ENCODE measurements around a stretch of chr4.

GRCh38 chr4:151167949-151168350 lies 68.5 kb downstream of the RPS3A start:
- PRO-cap: no peak

- PRO-cap: no peak
Observed at GRCh38 chr4:151174778-151175746, 75.6 kb downstream of the RPS3A start.

DNA sequence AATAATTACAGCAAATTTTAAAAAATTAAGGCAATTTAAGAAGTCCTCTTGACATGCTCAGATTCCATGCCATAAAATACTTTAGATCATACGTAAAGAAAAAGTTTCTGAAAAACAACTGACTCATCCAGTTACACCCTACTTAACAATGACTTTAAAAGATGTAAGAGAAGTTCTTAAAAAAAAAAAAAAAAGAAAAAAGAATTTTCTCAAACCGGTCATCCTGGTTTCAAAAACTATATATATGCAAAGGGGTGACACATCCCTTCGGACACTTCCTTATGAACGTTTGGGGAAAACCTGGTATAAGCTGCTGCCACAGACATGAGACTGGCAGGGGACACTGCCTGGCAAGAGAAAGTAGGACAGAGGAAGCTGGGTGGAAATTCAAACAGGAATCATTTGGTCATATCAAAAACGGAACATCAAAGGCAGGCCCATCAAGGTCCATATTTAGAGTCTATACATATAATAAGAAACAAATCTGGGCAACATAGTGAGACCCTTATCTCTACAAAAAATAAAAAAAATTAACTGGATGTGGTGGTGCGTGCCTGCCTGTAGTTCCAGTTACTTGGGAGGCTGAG lies 81.1 kb upstream of the PRSS48 start:
- PRO-cap: bidirectional peak, plus-strand start at position 271 of the sequence, minus-strand start at position 68 of the sequence

DNA sequence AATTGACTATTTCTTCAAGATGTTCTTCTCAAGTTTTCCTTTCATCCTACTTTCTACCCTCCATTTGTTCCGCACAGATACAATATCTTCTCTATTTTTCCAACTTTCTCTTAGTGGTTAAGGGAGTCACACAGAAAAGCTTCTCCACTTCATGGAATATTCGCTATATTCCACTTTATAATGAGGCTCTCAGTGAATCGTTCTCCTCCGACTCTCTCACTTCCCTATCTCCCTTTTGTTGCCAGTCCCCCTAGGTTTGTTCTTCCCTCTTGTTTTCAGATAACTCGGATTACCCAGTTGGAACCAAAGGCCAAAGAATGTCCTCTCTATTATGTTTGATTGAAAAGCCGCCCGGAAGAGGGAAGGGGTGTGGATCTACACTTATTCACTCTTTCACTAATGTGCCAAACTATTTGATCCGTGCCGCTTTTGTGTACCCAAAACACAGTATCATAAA lies 1.2 kb downstream of the SH3D19 start:
- PRO-cap: unidirectional peak, minus-strand start at position 237 of the sequence

- PRO-cap: bidirectional peak, plus-strand start at chr4:151325351, minus-strand start at chr4:151325346
Observed at GRCh38 chr4:151324631-151325399, 590 bp downstream of the SH3D19 start.

- PRO-cap: no peak
Observed at GRCh38 chr4:152010683-152011376, 250.0 kb upstream of the GATB start.

GRCh38 chr4:152100269-152101384 lies 339.8 kb upstream of the GATB start:
- PRO-cap: no peak

DNA sequence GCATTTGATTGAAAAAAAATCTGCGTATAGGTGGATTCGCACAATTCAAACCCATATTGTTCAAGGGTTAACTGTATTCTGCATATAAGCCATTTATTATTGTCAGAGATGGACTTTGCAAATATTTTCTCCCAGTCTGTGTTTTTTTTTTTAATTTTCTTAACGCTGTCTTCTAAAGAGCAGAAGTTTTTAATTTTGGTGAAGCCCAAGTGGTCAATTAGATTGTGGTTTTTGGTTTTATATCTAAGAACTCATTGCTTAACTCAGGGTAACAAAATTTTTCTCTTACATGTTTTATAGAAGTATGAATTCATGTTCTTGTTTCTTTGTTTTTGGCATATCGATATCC lies 360.3 kb upstream of the GATB start:
- PRO-cap: no peak

GRCh38 chr4:152348568-152349072 lies 187.3 kb downstream of the FBXW7 start:
- PRO-cap: no peak

DNA sequence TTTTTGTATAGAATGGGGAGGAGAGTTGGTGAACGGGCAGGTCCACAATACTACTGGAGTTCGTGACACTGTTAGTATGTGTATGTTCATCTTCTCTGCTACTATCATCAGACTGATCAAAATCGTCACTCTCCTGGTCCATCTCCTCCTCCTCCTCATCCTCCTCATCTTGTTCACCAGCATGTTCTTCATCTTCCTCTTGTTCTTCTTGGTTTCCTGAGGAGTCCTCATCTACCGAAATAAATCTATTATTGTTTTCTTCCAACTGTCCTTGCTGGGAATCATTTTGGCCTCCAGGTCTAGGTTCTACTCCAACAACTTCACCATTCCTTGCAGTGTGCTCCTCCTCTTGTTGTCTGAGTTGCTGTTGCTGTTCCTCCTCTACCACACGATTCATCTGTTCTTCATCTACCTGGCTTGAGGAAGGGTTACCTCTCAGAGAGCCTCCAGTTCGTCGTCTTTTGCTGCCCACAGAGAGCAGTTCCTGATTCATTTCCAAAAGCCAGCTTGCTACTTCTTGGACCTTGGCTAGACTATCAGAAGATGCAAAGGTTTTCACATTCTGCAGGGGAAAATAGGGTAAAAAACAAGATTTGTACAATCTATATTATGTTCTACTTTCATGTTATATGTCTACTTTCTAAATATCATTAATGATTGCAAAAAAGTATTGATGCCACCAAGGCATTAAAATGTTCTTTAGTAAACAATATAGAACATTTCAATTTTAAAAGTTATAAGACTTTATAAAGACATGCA lies 124.4 kb downstream of the FBXW7 start:
- PRO-cap: no peak

- PRO-cap: no peak
Observed at GRCh38 chr4:152524023-152524834, 11.7 kb downstream of the FBXW7 start.

DNA sequence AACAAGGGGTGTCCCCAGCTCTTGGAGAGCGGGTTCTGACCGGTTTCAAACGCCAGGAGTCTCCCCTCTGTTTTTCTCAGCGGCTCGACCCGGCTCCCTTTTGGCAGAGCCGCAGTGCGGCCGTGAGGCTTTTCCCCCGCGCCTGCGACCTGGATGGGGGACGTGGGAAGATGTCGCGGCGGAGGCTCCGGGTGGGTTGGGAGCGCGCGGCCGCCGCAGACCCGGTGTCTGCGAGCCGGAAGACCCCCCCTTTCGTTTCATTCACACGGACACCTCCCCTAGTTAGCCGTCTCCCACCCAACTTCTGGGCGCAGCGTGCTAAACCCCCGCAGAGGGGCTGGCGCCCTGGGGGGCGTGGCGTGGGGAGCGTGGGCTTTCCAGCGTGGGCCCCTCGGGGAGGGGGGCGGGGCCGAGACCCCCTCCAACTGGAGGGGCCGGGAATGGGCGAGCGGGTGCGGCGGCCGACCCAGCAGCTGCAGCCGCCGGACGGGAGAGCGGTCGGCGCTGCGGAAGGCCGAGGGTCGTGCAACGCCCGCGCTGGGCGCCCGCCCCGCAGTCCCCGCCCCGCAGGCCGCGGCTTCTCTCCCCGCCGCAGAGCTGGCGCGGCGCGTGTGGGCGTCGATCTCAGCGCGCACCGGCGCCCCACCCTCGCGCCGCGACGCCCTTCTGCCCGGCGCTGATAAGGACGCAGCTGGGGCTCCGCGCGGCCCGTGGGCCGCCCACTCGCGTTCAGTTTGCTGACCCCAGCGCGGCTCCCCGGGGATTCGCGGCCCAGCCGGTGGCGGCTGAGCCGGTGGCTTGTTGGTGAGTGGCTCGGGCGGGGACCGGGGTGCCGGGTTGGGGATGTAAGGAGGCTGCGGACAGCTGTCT lies 1.2 kb downstream of the FHDC1 start:
- PRO-cap: no peak

- PRO-cap: no peak
Observed at GRCh38 chr4:152957251-152958280, 21.4 kb downstream of the FHDC1 start.

DNA sequence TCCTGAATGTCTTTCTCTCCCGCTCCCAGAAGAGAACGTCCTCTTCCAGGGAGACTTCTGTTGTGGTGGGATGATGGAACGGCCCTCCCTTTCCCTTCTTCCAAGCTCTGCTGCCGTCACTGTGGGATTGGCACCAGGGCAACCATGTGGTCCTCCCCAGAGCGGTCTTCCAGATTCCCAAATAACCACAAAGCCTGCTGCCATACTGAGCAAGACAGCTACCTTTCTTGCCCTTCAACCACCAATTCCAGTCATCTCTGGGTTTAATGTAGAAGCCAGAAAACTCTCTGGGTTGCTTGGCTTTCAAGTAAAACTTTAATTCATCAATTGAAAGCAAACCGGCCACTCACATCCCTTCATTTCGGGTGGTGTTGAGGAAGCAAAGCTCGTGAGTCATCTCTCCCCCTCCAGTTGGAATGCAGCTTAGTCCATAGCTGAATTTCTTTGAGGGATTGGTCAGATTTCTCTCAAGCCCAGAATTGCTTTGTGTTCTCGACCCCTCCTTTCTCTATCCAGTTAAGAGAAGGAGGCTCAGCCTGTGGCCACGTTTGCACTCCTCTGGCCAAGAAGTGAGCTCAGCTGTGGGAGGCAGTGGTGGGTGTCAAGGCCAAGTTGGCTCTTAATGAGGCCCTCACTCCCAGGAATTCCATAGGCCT lies 36.9 kb downstream of the FHDC1 start:
- PRO-cap: no peak

DNA sequence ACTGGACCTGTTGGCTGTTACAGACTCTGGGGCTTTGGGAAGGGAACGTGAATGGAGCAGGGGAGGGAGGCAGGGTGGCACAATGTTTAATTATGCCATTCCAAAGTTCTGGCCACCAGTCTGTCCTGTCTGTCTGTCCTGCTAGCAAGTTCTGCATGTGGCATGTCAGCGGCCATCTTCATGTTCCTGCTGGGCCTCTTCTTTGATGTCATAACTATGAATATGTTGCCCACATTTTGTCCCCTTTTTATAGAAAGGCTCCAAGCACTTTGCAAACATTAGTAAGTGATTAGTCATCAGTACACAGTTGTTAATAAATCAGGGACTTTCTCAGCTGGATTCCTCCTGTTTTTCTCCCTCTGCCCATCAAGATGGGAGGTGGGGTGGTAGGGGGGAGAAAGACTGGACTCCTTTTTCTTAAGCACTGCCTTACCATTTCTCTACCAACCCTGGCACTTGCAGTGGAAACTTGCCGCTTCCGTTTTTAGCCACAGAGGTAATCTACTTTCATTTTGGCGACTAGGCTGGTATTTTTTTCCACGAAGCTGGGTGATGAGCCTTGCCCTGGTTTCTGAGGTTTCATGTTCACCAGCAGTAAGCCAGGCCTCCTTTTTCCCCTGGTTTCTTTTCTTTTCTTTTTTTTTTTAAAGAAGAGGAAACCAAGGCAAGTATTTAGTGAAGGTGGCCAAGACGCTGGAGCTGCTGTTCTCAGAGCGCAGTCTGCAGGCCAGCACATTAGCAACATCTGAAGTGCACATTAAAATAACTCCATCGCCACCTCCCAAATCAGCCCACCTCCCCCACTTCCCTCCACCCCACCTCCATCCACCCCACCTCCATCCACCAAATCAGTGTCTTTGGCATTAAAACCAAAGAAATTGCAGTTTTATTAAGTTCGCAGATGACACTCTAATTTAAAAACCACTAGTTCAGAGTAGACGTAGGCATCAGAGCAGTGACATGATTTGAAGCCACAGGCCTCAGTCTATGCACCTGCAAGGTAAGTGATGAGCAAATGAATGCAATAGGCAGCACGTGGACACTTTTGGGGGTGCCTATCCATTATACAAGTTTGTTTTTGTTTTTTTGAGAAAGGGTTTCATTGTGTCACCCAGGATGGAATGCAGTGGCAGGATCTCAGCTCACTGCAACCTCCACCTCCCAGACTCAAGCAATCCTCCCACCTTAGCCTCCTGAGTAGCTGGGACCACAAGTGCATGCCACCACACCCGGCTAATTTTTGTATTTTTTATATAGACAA lies 88.3 kb upstream of the TRIM2 start:
- PRO-cap: no peak

DNA sequence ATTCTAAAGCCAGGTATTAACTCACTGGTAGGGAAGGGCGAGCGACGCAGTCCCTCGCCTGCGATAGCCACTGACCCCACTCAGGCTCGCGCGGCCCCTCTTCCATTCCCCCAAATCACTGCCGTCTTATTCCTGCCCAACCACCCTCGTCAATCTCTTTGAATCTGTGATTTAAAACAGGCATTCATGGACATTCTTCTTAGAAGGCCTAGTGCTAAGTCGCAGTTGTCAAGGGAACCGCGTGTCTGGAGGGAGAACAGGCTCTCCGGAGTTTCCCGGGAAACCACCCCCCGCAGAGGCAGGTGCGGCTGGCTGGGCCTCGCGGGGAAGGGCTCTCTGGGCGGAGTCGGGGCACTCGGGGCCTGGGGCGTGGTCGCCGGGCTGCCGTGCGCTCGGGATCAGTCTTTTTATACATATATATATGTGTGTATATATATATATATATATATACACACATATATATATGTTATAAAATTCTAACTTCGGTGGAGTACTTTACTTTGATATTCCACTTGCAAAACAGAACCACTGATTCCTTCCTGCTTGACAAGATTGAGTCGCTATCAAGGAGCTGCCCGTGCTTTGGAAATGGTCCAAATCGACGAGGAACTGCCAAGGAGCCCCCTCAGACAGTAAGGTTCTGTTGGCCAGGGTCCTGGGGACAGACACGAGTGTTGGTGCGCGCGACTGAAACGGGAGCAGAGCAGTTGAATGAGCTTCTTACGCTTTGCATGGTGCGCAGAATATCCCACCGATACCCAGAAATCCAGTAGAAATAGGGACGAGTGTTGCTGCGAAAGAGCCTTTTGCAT lies 52.1 kb upstream of the TRIM2 start:
- PRO-cap: unidirectional peak, plus-strand start at position 301 of the sequence; unidirectional peak, plus-strand start at position 343 of the sequence

DNA sequence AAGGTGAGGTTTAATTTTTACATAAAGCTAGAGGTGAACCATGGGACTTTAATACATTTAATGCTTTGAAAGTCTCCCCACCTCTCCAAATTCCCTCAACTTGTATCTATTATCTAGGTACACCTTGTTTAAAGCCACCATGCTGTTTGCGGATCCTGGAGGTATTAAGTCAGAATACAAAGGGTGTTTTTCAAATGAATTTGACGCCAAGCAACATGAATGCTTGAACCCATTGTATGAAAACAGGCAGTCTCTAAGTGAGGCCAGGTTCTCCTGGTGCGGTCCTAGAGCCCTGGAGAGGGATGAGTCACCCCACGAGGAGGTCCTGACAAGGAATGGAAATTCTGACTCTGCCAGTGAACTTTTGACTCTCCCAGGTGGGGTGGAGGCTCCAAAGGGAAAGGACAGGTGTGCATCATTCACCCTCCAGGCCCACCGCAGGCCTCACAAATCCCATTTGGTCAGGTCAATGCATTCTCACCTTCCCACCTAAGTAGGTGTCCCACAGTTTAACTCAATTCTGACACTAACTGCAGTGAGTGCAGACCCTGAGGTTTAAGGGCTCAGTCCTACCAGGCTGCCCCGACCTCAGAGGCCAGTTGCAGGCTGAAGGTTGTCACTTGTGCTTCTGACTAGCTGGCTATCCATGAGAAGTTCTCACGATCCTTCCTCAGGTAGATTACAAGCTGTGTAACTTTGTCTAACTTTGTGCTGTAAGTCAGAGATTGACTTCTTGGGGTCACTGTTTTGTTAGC lies 1.6 kb downstream of the TRIM2 start:
- PRO-cap: no peak

- PRO-cap: no peak
Observed at GRCh38 chr4:153219803-153220431, 15.7 kb downstream of the TRIM2 start.

DNA sequence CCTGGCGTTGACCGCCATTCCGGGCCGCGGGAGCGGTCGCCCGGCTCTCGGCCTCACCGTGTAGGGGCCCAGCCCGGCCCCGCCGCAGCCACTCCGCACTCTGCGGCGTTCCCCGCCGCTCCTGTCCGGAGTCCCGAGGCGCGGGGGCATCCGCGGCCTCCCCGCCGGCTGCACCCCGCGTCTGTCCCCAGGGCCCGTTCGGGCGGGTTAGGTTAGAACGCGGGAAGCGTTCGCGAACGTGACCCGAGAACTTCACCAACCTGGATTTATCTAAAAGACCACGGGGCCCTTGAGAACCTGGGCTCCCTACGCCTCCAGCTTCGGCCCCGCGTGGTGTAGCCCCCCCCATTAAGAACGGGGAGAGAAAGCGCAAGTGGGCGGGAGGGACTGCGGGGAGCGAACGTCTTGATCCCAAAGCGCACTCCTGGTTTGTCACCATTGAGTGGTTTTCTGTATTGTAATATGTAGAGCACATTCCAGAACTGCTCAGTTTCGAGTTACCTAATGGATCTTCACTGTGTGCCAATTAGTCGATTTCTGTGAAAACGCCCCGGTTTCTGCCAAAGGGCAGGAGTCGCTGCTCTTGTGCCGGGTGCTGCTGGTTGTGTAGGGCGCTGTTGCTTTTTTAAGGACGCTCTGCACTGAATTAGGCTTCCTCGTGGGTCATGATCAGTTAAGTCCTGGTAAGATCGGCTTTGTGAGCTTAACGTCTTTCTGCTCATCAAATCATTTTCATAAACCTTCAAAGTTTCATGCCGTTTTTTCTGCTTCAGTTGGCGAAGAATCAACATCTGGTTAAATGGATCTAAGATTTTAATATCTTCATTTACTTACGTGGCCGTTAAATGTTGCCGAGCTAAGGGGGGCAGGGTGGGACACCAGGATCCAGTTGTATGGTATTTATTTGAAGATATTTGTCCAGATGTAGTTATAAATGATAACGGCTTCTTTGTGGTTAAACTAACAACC lies 620 bp downstream of the MND1 start:
- PRO-cap: bidirectional peak, plus-strand start at position 96 of the sequence, minus-strand start at position 123 of the sequence; bidirectional peak, plus-strand start at position 570 of the sequence, minus-strand start at position 434 of the sequence

GRCh38 chr4:153429160-153429644 lies 37.0 kb upstream of the TMEM131L start:
- PRO-cap: no peak